Camera-type eye (tissue), 1 donor: ENCODE measurements around a stretch of chr14.

- RAMPAGE, long total RNA: no peak
Observed at GRCh38 chr14:22853528-22853714, 17.0 kb downstream of the MMP14 start.

GRCh38 chr14:22887214-22887799 is 4.3 kb downstream of the REM2 start:
- RAMPAGE, long total RNA: no peak

DNA sequence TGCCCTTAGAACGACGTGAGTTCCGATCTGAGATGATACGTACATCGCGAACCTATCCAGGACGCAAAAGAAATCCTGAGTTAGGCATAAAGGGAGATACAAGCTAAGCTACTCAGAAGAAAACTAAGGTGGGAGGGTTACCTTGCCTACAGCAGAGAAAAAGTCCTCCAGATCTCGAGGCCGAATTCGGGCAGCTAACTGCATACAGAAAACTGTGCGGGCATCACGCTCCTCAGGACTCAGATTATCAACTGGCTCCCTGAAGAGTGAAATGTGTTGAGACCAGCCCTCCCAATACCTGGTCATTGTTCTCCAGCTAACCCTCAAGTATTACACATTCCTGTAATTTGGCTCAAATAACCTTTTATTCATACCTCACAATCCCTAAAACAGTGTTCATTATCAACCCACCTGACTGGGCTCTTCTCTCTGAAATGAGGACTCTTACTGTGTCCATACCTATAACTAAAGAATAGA is 13.7 kb downstream of the RBM23 start:
- RAMPAGE, long total RNA: no peak

GRCh38 chr14:23046777-23047474 is 4.9 kb downstream of the PSMB11 start:
- RAMPAGE, long total RNA: no peak

GRCh38 chr14:23066151-23066944 is 9.0 kb upstream of the CDH24 start:
- RAMPAGE, long total RNA: no peak

DNA sequence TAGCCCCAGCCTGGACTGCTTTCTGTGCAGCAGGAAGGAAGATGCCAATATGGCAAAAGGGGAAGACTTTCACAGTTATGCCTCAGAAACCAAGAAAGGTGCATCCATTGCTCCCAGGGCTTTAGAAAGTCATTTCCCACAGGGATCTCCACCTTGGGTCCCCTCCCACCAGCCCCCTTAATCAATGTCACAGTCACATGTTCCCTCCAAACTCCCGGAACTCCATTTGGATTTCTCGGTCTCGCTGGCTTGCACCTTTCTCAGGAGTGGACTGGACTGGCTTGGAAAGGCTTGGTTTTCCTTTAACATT is 30.0 kb downstream of the SLC7A8 start:
- RAMPAGE, long total RNA: no peak

GRCh38 chr14:23177112-23177602 is 6.3 kb downstream of the SLC7A8 start:
- RAMPAGE, long total RNA: no peak

DNA sequence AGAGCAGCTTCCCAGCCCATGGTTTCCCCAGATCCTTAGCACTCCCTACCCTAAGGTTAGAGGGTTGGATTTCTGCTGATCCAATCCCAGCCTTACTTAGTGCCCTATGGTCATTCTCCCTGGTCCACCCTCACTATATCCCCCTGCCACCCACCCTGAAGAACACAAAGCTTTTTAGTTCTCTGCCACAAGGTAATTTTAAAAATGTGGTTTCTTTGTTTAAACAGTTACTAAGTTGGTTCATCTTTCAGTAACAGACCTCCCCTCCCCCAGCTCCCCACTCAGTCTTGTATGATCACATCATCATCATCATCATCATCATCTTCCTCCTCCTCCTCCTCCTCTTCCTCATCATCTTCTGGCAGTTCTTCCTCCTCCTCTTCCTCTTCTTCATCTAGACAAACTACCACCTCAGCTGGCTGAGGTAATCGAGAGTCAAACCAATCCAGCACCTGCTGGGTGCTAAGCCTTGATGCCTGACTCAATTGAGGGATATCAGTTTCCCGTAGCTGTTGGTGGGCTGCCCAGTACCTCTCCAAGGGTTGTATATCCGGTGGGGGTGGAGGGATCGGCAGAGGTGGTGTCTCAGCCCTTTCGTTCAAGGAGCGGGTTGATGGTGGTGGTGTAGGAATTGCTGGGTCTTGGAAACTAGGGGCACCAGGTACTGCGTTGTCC is 10.5 kb downstream of the HOMEZ start:
- RAMPAGE, long total RNA: no peak

GRCh38 chr14:23299730-23299963 is 3.0 kb downstream of the PPP1R3E start:
- RAMPAGE, long total RNA: no peak

DNA sequence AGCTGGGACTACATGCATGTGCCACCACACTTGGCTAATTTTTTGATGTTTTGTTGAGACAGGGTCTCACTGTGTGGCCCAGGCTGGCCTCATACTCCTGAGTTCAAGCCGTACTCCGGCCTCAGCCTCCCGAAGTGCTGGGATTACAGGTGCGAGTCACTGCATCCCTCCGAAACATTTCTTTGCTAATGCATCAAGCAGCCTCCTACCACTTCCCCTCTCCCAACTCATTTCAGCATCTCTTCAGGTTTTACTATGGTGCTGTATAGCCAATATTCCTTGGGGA is 2.3 kb upstream of the SLC22A17 start:
- RAMPAGE, long total RNA: no peak

DNA sequence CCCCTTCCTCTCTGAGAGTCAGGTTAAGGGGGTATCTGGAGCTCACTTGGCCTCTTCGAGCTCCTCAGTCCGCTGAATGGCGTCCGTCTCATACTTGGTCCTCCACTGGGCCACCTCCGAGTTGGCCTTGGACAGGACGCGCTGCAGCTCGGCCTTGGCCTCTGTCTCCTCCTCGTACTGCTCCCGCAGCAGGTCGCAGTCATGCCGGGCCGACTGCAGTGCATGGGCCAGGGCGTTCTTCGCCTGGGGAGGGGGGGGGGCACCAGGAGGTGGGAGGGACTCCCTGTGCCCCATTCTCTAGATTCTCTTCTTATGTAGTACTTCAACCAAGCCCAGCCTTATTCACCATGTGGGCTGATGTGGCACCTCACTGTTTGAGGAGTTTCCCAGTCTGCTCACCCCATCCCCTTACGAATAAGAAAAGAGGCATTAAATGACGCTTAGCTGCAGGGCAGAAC is 12.0 kb downstream of the CMTM5 start:
- RAMPAGE, long total RNA: no peak

DNA sequence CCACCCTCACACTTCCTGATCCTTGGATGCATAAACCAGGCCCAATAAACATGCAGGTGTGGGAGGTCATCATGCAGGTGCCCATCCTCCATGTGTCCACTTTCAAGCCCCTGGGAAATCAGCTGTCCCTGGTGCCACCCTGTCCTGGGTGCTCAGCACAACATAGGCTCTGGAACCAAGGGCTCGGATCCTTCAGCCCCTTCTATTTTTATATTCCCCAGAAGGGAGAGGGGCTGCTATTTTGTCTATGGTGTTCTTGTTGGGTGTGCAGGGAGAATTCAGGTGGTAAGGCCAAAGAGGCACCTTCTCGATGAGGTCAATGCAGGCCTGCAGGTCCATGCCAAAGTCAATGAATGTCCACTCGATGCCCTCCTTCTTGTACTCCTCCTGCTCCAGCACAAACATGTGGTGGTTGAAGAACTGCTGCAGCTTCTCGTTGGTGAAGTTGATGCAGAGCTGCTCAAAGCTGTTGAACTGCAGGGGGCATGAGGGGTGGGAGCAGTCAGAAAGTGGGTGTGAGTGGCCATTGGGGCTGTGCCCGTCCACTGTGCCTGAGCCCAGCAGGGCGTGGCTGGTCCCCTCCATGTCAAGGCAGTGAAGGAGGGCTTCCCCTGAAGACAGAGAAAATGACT is 7.1 kb downstream of the MYH7 start:
- RAMPAGE, long total RNA: no peak

DNA sequence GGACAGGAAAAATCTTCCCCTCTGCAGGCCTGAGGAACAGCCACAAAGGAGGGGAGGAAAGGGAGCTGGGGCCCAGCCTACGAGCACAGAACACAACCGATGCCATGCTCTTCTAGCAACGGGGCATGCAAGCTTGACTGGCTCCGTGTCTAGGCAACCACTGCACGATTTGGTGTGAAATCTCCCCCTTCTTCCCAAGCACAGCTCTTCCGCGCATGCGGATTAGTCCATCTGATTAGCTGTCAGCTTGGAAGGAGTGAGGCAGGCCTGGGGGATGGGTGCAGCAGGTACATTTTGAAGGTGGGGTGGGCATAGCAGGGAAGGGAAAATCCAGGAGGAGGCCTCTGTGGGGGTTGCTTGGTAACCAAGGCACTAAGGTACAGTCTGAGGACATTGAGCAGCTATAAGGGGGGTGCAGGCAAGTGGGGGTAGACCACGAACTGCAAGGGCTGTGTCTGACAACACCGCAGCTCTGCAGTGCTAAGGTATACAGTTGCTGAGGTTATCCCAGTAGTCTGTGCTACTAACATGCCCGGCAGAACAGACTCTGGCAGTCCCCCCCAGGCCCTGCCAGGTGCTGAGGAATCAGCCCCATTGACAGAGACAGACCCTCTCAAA is 1.4 kb upstream of the MYH7 start:
- RAMPAGE, long total RNA: no peak

GRCh38 chr14:23454425-23455016 is 15.0 kb upstream of the NGDN start:
- RAMPAGE, long total RNA: no peak

DNA sequence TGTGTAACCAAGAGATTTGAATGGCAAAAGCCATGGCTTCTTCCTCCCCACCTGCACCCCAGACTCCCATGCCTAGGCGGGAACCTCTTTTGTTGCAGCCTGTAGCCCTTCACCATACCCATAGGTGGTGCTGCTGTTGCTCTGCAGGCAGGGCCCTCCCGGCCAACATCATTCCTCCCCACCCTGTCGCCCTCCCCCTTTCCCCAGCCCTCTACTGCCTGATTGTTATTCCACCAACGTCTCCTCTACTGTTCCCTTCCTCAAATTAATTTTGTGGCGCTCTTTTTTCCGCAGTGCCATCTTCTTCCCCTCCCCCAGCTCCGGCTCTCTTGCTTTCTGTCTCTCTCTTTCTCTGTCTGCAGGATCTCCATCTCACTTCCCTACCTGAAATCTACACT is 13.8 kb downstream of the NGDN start:
- RAMPAGE, long total RNA: no peak

GRCh38 chr14:23646023-23646369 is 9.8 kb downstream of the DHRS2 start:
- RAMPAGE, long total RNA: no peak

GRCh38 chr14:23884043-23884549 is 69.5 kb upstream of the DHRS4 start:
- RAMPAGE, long total RNA: no peak

DNA sequence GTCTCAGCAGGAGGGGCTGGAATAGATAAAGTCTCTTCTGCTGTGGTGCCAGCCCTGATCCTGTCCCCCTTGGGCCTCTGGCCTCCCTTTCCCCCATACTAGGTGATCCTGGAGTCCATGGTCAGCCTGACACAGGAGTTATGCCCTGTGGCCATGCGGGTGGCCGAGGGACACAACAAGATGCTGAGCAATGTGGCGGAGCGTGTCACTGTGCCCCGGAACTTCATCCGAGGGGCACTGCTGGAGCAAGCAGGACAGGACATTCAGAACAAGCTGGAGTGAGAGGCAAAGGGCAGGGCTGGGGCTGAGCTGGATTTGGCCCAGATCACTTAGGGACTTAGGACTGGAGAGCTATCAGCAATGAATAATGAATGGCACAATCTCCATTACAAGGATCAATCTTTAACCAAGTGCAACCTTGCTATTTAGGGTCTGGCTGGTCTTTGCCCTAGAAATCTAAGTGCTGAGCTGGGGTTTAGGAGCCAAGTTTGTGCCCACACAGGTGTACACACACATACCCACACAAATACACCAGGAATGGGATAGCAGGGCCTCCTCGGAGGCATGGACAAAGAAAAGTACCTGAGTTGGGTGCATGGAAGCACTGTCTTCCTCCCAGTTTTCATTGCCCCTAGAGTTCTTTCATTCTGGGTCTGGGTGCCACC is 9.7 kb downstream of the CARMIL3 start:
- RAMPAGE, long total RNA: no peak

DNA sequence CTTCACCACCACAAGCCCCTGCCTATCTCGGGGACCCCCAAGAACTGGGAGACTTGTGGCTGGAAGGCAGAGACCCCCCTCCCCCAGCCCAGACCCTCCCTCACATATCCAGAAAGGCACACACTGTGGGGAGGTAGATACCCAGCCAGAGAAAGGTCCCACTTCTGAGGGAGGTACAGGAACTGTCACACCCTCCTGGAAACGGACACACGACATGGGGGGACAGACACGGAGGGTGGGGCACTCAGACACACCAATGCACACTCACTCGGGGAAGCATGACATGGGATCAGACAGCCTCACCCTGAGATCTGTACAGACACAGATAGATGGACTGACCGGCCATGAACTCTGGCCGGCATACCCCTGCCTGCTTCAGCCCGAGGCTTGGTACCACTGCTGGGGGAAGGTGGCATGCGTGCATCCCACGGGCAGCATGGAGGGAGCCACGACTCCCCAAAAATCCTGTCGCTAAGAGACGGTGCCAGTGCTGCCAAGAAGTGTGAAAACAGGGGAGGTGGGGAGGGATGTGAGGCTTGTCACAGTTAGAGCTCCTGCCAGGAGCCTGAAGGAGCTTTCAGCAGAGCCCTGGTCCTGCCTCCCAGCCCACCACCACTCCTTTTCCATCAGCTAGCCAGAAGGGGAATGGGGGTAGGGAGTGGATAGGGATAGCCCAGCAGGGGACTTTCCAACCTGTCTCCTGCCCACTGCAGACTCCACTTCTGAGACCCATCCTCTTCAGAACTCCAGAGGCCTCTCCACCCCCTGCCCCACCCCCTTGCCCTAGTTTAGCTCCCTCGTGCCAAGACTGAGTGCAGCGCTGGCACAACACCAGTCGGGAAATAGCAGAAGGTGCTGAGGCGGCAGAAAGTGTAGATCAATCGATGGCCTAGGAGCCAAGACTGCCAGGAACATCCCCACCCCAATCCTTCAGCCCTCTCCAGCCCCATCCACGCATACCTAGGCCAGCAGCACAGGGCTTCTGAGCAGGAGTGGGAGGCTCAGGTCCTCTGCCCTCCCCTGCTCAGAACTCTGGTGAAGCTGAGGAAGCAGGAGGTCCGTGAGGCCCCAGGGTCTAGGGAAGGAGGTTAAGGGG is 737 bp downstream of the CPNE6 start:
- RAMPAGE, long total RNA: no peak

GRCh38 chr14:24130867-24131739 is 644 bp downstream of the FITM1 start:
- RAMPAGE, long total RNA: start-site peak on the plus strand at chr14:24131616-24131633, 58 reads